Adrenal gland (tissue), 7 donors: ENCODE results near the genes LKAAEAR1 and PCMTD2.

GRCh38 chr20:64046936-64047258, 2.5 kb downstream of the SOX18 start:
- PRO-cap, 3 experiments, result peak in 1 of 3 experiments; most common minus-strand start chr20:64047088 (in 1)
- RAMPAGE, long total RNA, 4 experiments, result no peak in any of the 4 experiments
- RRBS, result no CpG with 5 or more reads among the region's 8 CpGs

- PRO-cap, 3 experiments, result no peak in any of the 3 experiments
- RAMPAGE, long total RNA, 4 experiments, result no peak in any of the 4 experiments
- RRBS, result no CpG with 5 or more reads among the region's 8 CpGs
These were observed 3.0 kb downstream of the TCEA2 start for GRCh38 chr20:64065873-64066446.

GRCh38 chr20:64083220-64084462, at the start of gene LKAAEAR1:
LKAAEAR1 (minus strand) TSS chr20:64084398.
- PRO-cap, 3 experiments, result peak in 3 of 3 experiments; most common minus-strand start chr20:64083674 (in 3)
- RAMPAGE, long total RNA, 4 experiments, result no peak in any of the 4 experiments
- RRBS, result 2% methylated on average over 54 of the region's 136 CpGs

DNA sequence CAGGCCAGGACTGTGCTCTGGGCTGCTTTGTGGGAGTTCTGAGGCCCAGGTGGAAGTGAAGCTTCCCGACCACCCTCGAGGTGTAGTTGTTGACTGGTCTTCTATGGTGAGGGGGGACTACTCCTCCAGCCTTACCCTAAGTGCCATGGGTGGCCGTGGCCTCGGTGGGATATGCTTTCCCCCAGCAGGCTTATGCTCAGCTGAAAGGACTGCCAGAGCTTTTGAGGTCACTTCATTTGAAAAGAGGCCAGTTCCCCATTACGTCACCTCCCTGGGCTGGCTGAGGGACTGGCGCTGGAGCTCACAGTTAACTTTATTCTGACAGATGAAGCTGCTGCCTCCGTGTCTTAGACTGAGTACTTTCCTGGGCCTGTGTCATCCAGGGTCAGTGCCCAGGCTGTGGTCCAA, 42.9 kb upstream of the PCMTD2 start:
- PRO-cap, 3 experiments, result peak in 2 of 3 experiments; most common plus-strand start position 316 of the sequence (in 2); most common minus-strand start position 194 of the sequence (in 1)
- RAMPAGE, long total RNA, 4 experiments, result no peak in any of the 4 experiments
- RRBS, result no CpG with 5 or more reads among the region's 7 CpGs

DNA sequence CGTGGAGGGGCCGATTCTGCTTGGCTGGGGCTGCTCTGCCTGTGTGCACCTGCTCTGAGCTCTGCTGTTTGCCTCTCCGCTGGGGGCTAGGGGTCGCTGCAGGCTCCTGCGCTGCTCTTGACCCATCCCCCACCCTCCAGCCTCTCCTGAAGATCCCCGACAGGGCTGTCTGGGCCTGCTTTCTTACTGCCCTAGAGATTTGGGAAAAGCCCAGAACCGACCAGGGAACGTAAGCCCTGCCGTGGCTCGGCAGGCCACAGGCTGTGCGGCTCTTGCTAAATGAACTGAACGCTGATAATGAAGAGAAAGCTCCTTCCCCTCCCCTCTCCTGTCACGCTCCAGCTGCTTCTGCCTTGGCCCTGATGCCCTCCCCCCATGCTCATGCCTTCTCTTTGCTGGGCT, 32.0 kb upstream of the PCMTD2 start:
- PRO-cap, 3 experiments, result no peak in any of the 3 experiments
- RAMPAGE, long total RNA, 4 experiments, result no peak in any of the 4 experiments
- RRBS, result no CpG with 5 or more reads among the region's 13 CpGs

DNA sequence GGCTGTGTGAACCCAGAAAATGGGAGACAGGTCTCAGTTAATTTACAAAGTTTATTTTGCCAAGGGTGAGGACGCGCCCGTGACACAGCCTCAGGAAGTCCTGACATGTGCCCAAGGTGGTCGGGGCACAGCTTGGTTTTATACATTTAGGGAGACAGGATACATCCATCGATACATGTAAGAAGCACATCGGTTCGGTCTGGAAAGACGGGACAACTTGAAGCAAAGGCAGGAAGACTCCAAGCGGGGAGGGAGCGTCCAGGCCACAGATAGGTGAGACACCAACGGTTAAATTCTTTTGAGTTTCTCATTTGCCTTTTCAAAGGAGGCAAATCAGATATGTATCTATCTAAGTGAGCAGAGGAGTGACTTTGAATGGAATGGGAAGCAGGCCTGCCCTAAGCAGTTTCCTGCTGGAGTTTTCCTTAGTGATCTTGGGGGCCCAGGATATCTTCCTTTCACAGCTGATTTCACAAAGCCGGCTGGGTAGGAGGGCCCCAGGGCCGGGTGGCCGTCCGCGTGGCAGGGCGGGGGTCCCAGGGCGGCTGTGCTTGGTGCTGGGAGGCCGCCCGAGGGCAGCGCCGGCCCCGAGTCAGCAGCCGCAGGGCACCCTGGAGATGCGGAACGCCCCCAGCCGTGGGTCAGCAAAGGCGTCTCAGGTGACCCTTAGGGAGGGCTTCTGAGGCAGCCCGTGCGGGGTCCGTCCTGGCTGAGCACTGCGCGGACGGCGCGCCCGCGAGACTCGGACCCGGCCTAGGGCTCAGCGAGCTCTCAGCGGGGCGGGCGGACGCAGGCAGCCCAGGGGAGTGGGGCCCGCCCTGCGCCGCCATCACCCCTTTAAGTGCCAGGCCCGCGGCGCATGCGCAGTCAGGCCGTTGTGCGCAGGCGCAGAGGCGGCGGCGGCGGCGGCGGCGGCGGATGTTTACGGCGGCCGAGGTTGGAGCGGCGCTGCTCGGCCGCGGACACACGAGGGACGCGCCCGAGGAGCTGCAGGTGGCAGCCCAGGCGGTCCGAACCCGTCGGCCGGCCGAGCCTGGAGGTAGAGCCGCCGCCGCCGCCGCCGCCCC, at the start of gene PCMTD2:
PCMTD2 (plus strand) TSS at position 917 of the 1,067 bp plus-strand sequence.
- PRO-cap, 3 experiments, result peak in 3 of 3 experiments; most common plus-strand start position 890 of the sequence (in 1); most common minus-strand start position 839 of the sequence (in 3)
- RAMPAGE, long total RNA, 4 experiments, result start-site peak on the plus strand in 2 of 4 experiments, centred at positions 925 to 930 of the sequence, 333 to 822 reads per replicate
- RRBS, result 2% methylated on average over 17 of the region's 87 CpGs

DNA sequence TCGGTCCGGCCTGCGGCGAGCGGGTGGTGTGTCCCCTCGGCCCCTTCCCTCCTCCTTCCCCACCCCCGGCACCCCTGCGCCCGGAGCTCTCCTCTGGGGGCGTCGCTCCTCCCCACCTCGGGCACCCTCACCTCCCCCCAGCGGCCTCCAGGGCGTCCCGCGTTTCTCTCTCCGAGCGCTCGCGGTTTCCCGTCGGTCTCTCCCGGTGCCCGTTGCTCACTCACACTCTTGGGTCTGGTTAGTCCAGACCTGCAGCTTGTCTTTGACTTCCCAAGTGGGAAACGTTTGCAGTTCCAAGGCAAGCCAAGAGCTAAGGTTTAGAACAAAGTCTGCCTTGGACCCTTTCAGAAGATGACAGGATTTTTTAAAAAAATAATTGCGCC, 342 bp downstream of the PCMTD2 start:
- PRO-cap, 3 experiments, result peak in 3 of 3 experiments; most common plus-strand start position 219 of the sequence (in 2); most common minus-strand start position 222 of the sequence (in 2)
- RAMPAGE, long total RNA, 4 experiments, result no peak in any of the 4 experiments
- RRBS, result 2% methylated on average over 7 of the region's 26 CpGs

GRCh38 chr20:64257116-64257684, 1.7 kb downstream of the PCMTD2 start:
- PRO-cap, 3 experiments, result no peak in any of the 3 experiments
- RAMPAGE, long total RNA, 4 experiments, result no peak in any of the 4 experiments
- RRBS, result no CpG with 5 or more reads among the region's 10 CpGs

DNA sequence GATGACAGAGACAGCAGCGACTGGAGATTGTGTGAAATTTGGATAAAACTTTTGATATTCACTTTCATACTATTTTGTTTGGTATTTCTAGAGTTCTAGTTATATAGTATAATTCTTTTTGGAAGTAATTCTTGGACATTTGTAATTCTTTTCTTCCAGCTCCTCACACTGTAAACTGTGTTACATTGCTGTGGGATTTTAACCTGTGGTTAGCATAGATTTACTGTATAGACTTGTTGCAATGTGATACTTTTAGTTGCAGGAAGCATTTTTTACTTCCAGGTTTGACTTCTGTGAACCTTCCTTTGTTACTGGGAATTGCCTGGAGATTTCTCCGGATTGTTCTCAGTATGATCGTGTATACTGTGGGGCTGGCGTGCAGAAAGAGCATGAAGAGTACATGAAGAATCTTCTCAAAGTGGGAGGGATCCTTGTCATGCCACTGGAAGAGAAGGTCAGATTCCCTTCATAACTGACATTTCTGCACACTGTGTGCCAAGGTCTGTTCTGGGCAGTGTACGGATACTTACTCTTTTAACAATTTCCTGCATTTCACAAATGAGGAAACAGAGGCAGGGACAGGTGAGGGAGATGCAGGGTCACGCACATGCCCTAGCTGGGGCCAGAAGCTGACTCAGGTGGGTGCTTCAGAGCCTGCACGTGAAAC, 9.6 kb downstream of the PCMTD2 start:
- PRO-cap, 3 experiments, result no peak in any of the 3 experiments
- RAMPAGE, long total RNA, 4 experiments, result no peak in any of the 4 experiments
- RRBS, result no CpG with 5 or more reads among the region's 7 CpGs